ENCODE data around the gene CCDC77.

GRCh38 chr12:111672-112260 is 45.2 kb downstream of the IQSEC3 start:
- PRO-cap = no peak
- RAMPAGE, long total RNA = no peak

DNA sequence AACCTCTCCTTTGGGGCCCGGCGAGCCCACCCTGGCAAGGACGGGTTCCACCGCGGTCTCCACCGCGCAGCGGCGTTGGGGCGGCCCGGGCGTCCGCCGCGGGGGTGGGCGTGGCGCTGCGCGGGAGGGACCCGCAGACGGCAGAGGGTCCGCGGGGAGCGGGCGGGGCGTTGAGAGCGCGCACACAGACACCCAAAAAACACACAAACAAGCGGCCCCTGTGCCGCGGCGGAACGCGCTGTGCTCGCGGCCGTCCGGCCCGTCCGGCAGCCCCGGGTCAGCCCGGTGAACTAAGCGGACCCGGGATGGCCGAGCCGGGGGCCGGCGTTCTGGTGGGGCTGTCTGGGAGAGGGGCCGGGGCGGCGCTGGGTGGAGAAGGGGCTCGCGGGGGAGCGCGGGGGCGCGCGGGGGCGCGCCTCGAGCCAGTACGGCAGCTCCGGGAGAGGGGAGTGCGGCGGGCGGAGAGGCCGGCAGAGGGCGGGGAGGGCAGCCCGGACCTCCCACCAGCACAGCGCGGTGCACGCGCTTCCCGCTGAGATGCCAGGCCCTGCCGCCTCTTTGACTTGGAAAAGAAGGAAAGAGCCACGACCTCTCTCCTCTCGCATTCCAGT is 10.4 kb downstream of the SLC6A12 start:
- PRO-cap = no peak
- RAMPAGE, long total RNA = no peak

DNA sequence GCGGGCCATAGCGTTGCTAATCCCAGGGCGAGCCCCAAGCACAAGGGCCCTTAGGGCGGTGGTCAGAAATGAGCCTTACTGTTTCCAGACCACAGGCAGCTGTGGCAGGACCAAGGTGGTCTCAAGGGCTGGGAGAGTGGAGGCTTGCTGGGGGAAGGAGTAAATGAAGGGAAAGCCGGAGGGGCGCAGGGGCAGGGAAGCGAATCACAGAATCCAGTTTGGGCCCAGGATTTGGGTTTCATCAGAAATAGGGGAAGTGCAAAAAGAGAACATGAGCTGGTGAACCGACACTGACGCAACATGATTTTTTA is 1.8 kb downstream of the SLC6A12 start:
- PRO-cap = no peak
- RAMPAGE, long total RNA = no peak

DNA sequence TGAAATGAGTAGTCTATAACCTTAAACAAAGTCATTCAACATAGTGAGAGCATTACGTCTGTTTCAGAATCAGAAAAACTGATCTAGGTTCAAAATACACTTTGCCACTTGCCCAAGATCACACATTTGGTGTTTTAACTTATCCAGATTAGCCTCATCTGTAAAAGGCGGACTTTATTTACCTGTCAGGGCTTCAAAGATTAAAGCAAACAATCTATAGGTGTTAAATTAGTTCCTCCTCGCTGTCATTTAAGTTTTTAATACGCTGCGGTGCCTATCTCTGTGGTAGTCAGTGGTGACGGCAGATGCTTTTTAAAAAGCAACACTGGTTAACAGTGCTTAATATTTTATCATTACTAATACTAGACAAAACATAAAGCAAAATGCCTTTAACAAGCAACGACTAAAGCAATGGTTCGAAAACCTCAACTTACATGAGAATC is 1.5 kb downstream of the KDM5A start:
- PRO-cap = no peak
- RAMPAGE, long total RNA = no peak

DNA sequence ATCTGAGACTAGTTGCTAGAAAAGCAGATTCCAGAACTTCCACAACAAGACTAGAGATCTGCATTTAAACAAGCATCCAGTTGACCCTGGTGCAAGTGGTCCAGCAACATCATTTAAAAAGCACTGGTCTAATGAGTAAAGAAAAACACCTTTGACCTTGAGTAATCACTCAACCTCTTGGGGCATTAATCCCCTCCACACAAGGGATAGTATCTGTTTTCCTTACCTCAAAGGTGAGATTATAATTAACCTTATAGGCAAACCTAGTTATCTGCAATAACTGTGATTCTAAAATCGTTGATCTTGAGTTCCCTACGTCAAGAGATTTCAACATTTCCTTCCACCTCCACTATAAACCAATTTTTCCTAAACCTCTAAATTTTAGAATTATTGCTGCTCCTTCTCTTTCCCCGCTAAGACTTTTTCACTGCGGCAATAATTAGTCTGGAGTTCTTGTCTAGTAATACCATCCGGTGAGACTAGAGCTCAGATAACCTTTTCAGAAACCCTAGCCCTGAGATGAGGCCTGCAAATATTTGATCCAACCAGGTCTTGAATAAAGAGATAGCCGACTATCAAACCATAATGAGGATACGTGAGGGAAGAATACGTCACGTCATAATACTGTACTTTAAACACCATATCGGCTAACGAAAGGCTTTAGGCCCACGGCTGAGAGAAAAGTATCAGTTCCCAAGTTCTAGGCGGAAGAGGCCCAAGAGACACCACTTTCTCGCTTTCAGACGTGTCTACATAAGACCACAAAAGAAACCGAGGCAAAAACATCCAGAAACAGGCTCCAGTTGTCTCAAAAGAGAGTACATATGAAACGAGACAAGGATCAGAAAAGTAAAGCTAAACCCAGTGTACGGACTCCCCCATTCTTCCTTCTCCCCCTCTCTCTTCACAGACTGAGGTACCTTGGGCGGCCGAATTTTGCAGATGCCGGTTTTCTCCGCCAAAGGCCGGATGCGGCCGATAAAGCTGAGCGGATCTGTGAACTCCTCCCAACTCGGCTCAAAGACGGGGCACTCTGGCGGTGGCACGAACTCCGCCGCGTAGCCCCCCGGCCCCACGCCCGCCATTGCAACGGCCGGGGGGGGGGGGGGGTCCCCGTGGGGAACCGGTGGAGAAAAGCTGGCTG is 741 bp downstream of the KDM5A start:
- PRO-cap = unidirectional peak, plus-strand start at position 689 of the sequence; unidirectional peak, plus-strand start at position 756 of the sequence; bidirectional peak, plus-strand start at position 961 of the sequence, minus-strand start at position 938 of the sequence; bidirectional peak, plus-strand start at position 1,020 of the sequence, minus-strand start at position 1,035 of the sequence
- RAMPAGE, long total RNA = no peak

DNA sequence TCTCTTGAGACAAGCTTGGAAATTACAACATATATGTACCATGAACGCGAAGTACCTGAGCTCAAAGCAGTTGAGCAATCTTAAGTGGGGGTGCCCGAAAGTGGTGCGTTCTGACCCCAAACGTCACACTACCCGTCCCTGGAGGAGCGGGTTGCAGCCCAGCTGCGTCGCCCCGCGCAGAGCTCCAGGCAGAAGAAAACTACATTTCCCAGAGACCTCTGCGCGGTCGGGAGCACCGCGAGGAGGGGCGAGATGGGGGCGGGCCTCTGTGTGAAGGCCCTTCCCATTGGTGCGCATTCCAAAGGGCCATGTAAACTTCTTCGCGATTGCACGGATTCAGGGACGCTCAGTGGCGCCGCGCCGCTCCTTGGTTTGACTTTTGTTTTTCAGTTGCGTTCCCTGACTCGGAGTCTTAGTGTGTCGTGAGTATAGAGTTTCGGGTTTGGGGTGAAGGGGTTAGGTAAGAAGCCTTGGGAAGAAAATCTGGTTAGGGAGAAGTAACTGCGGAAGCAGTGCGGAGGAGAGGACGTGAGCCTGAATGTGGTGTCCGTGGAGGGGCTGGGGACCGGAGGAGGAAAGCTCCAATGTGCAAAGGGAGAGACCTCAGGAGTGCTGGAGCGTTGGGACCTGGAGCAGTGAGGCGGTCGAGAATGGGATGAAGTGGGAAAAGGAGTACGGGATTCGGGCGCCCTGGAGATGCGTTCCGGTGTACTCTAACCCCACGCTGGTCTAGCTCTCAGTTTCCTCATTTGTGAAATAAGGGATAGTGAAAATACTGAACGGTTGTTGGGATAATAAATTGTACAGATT is at the start of gene CCDC77:
CCDC77 (plus strand) TSS at position 382 of the 810 bp plus-strand sequence.
- PRO-cap = bidirectional peak, plus-strand start at position 313 of the sequence, minus-strand start at position 188 of the sequence
- RAMPAGE, long total RNA = no peak

GRCh38 chr12:453251-454094 is 6.3 kb upstream of the B4GALNT3 start:
- PRO-cap = no peak
- RAMPAGE, long total RNA = no peak

GRCh38 chr12:464602-465437 is 5.1 kb downstream of the B4GALNT3 start:
- PRO-cap = no peak
- RAMPAGE, long total RNA = no peak

DNA sequence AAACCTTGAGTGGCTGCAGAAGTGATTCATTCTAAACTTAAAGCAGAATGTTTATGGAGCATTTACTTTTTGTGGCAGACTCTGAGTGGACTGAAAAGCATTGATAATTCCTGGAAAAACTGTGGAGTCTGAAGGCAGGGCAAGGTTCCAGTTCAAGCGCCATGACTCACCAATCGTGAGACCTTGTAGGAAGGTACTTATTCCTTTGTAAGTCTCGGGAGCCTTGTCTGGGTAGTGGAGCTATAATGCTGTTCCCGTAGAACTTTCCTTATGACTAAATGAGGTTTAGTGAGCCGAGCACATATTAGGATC is 9.3 kb downstream of the B4GALNT3 start:
- PRO-cap = no peak
- RAMPAGE, long total RNA = no peak

DNA sequence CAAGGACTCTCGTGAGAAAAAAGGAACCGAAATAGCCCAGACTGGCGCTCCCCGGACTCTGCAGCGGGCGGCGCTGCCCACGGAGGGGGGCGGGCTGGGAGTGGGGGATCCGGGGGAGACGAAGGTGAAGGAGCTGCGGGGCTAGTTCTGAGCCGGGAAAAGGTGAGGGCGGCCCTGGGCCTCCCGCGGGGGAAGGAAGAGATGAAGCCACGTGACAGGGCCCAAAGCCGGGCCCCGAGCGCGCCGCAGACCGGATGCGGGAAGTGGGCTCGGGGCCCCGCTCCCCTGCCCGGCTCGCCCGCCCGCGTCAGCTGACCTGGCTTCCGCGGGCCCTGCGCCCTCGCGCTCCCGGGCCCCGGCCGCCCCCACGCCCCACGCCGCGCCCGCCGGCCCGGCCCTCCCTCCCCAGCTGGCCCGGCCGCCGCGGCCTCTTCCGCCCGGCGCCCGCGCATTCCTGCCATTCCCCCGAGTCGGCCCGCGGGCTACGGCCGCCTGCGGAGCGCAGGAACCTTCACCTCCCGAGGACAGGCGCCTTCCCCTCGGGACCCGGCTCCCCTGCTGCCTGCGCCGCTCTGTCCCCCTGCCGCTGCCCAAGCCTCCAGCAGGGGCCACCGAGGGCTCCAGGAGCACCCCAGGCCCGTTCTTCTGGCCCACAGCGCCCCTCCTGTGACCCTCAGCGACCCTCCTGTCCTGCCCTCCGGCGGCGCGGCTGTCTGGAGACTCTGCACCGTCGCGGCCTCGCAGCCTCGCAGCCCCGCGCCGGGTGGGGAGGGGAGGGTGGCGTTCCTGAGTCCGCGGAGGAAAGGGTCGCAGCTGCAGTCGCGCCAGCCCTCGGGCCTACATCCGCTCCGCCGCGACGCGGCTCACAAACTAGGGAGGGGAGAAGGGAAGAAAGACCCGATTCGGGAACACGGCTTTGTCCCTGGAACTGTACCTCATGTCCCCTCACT is 20.4 kb downstream of the NINJ2 start:
- PRO-cap = unidirectional peak, plus-strand start at position 103 of the sequence; bidirectional peak, plus-strand start at position 310 of the sequence, minus-strand start at position 200 of the sequence; bidirectional peak, plus-strand start at position 460 of the sequence, minus-strand start at position 456 of the sequence; bidirectional peak, plus-strand start at position 818 of the sequence, minus-strand start at position 724 of the sequence
- RAMPAGE, long total RNA = no peak

- PRO-cap = no peak
- RAMPAGE, long total RNA = no peak
These were observed 8.8 kb upstream of the NINJ2 start for GRCh38 chr12:672053-672351.

DNA sequence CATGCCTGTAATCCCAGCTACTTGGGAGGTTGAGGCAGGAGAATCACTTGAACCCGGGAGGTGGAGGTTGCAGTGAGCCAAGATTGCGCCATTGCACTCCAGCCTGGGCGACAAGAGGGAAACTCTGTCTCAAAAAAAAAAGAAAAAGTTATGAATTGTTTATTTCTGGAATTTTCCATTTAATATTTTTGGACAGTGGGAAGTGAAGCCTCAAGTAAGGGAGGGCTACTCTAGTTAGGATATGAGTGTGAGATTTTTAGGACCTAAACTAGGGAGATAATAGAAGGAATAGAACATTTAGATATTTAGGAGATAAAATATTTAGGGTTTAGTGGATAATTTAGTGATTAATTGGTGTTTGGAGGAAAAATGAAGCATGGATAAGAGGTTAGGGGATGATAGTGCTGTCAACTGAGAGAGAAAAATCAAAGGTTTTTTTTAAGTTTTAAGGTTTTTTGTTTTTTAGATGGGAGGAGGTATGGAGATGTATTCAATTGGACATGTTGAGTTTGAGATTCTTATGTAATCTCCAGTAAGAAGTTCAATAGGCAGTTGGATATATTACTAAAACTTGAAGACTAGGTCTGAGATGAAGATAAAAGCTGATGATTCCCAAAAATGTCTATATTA is 11.2 kb downstream of the WNK1 start:
- PRO-cap = no peak
- RAMPAGE, long total RNA = no peak

- PRO-cap = no peak
- RAMPAGE, long total RNA = no peak
These were observed 4.3 kb upstream of the RAD52 start for GRCh38 chr12:953795-954290.

DNA sequence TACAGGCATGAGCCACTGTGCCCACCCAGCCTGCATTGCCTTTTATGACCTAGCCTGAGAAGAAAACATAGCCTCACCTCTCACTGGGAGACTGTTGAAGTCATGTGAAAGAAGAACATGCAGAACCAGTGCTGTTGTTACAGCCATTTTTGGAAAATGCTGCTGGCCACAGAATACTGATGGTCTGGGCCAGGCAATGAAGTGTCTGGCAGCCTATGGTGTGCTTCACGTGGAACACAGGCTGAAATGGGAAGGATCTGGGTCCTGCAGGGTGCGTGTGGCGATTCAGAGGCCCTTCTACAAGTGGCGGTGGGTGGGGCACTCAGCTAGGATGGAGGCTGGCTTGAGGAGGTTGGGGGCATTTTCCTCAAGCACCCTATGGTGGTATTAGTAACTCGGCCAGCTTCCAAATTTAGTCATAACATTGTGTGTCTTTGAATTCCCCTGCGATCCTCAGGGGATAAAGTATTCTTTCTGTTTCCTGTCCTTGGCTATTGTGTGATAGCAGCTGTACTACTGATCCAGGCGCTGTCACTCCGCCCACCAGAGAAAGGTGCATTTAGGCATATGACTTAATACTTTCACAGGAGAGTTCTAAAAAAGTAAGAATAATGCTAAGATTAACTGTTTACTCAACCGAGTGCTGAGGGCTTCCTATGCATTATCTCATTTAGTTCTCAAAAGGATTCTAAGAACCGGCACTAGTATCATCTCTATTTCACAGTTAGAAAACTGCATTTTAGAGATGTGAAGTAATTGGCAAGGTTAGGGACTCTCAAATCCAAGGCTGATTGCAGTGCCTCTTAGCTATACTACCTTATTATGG is 9.2 kb upstream of the RAD52 start:
- PRO-cap = no peak
- RAMPAGE, long total RNA = no peak

DNA sequence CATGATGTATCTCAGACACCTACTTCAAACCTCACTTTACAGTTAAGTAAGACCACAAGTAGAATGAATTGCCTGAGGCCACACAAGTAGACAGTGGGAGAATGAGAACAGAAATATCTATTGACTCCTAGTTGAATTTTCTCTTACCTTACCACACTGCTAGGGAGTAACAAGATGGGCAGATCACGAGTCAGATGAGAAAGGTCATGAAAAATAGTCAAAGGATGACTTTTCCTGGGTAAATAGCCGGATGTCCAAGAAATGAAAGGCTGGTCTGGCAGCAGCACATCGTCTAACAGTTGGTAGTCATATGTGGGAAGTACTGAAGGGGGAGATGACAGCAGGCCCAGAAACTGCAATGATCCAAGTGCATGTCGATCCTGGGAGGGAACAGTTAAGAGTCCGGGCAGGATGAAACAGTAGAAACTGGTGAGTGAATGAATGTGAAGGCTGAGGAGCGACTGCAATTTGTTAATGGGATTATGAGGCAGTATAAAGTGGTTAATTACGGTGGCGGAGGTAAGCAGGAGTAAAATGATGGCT is 1.3 kb upstream of the ERC1 start:
- PRO-cap = no peak
- RAMPAGE, long total RNA = no peak

DNA sequence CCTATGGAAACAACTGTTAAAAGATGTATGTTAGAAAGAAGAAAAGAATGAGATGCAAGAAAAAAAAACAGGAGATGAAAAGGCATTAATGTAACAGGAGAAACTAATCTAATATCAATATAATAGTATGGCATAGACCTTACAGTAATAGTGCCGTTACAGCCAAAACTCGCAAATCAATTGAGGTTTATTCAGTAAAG is 138.7 kb downstream of the ERC1 start:
- PRO-cap = no peak
- RAMPAGE, long total RNA = no peak

- PRO-cap = no peak
- RAMPAGE, long total RNA = no peak
These were observed 288.2 kb downstream of the FBXL14 start for GRCh38 chr12:1305974-1306796.

- PRO-cap = no peak
- RAMPAGE, long total RNA = no peak
These were observed 244.0 kb downstream of the FBXL14 start for GRCh38 chr12:1350187-1350941.

DNA sequence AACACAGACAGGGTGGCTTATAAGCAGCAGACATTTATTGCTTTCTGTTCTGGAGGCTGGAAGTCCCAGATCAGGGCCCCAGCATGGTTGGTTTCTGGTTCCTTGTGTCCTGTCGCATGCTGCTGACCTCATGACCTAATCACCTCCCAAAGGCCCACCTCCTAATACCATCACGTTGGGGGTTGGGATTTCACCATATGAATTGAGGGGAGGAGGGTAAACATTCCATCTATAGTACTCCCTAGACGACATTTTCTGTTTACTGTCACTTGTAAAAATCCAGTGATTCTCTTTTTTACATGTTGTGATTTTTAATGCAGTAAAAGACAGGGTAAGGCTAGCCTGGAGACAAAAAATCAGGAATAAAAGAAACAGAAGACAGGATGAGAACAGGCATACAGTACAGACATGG is 148.5 kb downstream of the FBXL14 start:
- PRO-cap = no peak
- RAMPAGE, long total RNA = no peak

GRCh38 chr12:1496547-1497095 is 97.8 kb downstream of the FBXL14 start:
- PRO-cap = no peak
- RAMPAGE, long total RNA = no peak